Placental pericyte (primary cell): ENCODE measurements around the genes SLC25A40, SRI and GTPBP10.

DNA sequence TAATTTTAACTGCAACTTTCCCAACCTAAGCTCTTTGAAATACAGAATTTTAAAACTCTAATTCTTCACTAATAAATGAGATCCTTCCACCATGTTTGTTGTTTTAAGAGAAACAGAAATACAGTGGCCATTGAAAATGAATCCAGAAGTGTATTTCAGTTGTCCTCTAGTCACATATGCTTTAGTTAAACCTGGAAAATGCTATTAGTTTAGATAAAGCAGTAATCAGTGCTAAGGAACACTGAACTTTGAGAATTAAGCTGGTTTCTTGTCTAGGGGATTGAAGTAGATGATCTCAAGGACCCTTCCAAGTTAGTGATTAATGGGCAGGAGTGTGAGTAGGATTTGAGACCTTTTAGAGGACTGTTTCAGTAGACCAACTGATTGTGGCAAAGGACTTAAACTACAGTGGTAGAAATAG, 23.9 kb downstream of the DMTF1 start:
- CAGE, long polyA plus RNA, result no peak

DNA sequence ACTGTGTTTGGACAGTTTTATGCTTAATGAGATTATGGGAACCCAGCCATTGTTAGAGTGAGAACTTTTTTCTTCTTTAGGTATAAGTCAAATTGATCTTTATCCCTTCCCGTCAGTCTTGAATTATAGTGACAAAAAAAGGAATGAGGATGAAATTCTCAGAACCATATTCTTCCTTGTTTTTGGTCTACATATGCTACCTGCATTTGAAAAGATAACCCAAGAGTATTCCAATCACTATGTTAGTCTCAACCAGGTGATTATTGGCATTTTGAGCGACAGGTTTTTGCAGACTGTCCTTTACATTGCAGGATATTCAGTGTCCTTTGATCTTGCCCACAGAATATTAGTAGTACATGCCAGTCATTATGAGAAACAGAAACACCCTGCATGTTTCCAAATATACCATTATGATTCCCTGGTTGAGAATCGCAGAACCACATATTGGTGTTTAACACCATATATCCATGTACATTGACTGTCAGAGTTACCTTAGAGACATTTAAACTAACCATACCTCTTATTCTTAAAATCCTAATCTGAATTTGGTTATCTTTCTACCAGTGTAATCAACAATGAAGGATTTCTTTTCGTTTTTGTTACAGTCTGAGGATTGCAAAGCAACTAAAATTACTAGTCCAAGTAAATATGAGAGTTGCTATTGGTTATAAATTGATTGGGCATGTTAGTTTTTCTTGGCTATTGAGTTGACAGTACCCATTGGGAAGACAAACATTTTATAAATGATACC, 30.6 kb downstream of the TMEM243 start:
- CAGE, long polyA plus RNA, result no peak

DNA sequence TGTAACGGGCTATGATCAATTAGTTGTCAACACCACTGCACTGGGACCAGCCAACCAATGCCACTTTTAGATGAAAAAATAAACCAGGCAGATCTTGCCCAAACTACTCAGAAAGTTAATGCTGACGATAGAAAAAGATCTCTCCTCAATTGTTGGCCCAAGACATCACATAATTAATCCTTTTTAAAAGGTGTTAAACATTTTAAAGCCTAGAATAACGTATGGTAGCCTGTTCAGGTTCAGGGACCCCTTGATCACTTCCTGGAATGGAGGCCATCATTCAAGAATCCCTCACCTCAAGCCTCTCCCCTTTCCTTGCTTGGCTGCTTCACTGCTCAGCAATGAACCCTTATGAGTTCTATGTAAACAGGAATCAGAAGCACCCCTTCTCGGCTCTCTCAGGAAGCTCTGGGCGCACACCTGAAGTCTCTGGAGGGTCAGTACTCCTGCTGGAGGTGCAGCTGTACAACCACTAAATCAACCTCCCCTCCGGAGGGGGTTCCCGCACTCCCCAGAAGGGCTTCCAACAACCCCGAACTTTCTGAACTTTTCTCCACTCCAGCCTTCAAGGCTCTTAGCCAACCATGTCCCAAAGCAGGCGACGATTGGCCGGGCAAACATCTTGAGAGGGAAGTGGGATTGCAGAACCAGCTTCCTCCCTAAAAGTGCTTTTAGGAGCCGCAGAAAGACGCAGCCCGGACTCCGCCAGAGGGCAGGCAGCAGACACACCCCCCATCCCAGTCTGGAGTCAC, 695 bp downstream of the TMEM243 start:
- CAGE, long polyA plus RNA, result no peak

- CAGE, long polyA plus RNA, result no peak
These were observed 26.4 kb upstream of the CROT start for GRCh38 chr7:87318786-87319786.

GRCh38 chr7:87709142-87709526, 80.9 kb downstream of the RUNDC3B start:
- CAGE, long polyA plus RNA, result no peak

GRCh38 chr7:87876008-87876814, at the start of gene SLC25A40:
SLC25A40 (minus strand) TSS chr7:87876360.
- CAGE, long polyA plus RNA, result no peak

DNA sequence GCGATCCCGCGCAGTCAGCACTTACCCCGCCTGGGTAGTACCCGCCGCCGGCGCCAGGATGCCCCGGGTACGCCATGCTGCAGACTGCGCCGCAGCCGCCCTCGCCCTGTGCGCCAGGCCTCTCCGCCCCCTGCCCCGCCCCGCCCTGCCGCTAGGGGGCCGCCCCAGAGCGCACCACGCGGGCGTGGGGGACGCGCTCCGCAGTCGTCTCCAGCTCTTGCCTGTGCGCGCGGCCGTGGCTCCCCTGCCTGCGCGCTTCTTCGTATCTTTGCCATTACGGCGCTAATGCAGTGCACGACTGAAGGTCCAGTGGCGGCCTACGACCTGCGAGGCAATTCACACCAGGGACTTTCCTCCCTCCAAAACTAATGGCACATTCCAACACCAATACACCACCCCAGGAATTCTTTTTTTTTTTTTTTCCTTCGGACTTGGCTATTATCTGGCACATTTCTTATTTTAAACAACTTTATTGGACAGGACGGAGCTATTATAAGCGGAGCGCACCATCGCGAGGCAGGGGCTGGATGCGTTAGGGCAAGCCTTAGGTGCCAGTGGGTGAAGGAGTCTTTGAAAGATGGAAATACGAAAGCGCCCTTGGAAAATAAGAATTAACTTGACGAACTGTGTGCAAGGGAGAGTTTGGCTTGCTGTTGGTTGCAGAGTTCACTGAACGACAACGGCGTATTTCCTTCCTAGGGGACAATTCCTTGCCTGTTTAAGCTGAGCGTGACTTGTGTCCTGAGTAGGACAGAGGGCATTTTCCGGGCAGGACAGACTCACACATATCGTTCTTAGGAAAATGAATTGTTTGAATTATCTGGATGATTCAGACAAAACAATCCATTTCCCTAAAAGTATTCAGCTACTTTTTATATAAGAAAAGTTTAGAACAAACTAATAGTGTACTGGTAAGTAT, at the start of gene SRI:
SRI (minus strand) TSS at position 88 of the 919 bp plus-strand sequence.
- CAGE, long polyA plus RNA, result no peak

- CAGE, long polyA plus RNA, result no peak
These were observed 54.6 kb upstream of the STEAP4 start for GRCh38 chr7:88361272-88361650.

GRCh38 chr7:89839932-89840251, 314.4 kb upstream of the STEAP1 start:
- CAGE, long polyA plus RNA, result no peak

DNA sequence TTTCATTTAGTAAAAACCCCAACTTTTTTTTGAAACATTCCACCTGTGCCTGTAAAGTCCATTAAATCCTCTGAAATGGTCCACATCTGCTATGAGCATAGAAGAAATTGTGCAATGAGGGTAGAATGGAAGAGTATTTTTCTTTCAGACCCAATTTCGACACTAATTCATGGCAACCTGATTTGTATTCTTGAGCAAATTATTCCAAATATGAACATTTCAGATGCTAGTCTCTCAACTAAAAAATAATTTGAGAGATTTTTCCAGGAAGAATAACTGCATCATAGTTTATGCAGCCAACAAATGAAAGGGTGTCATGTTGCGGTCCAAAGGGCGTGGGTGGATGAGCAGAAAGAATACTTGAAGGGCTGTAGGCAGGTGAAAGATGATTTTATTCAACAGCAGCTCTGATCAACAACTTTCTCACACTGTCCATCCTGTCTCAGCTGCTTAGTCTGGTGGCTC, 11.3 kb downstream of the STEAP2 start:
- CAGE, long polyA plus RNA, result no peak

DNA sequence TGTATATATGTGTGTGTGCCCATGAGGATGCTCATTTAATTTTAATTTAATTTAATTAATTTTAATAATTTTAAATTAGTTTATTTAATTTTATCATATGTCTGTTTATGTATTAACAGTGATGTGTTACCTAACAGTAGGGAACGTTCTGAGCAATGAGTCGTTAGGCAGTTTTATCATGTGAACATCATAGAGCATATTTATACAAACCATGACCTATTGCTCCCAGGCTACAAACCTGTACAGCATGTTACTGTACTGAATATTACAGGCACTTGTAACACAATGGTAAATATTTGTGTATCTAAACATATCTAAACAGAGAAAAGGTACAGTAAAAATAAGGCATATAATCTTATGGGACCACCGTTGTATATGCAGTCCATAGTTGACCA, 13.7 kb upstream of the CFAP69 start:
- CAGE, long polyA plus RNA, result no peak

DNA sequence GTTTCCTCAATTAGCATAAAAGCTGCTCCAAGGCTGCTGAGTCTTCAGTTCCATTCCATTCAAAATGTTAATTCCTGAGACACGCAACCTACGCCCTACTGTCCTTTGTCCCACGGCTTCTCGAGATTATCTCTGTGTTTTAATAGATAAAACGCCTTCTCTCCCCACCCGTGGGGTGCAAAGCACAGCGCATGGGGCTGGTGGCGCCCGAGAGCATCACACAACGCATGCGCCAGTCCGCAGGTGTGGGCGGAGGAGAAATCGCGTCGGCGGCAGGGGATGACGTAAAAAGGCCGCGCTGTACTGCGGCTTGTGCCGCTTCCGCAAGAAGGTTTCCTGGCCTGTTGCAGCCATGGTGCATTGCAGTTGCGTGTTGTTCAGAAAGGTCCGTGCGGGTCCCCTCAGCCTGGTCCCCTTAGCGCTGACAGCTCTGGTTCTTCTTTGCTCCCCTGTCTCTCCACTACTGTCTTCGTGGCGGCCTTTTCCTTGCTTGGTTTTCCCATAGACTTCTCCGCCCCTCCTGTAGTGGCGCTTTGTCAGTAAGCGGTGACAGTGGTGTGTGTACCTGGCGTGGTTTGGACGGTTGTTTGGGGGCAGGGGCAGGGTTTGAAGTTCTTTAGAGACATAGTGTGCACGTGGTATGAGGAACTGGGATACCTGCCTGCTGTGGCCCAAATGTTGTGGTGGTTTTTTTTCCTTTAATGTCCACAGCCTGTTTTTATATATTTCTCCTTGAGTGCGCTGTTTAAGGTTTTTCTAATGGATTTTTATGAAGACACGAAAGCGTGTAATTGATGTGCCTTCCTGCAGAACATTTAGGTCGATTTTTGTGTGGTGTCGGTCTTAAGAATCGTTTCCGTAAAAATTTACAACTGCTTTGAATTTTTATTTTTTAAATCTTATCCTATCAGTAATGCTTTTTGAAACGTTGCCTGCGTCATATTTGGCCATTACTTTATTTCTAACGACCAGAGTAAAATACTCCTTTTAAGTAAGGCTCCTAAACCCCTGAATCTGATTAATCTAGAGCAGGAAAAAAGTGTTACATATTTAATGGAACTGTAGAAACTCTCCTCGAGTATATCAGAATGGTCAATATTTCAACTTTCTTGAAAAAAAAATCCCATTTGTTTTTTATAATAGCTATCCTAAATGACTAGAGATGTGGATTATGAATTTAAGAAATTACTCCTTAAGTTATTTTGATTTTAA, at the start of gene GTPBP10:
GTPBP10 (plus strand) TSS at position 327 of the 1,212 bp plus-strand sequence.
- CAGE, long polyA plus RNA, result no peak

DNA sequence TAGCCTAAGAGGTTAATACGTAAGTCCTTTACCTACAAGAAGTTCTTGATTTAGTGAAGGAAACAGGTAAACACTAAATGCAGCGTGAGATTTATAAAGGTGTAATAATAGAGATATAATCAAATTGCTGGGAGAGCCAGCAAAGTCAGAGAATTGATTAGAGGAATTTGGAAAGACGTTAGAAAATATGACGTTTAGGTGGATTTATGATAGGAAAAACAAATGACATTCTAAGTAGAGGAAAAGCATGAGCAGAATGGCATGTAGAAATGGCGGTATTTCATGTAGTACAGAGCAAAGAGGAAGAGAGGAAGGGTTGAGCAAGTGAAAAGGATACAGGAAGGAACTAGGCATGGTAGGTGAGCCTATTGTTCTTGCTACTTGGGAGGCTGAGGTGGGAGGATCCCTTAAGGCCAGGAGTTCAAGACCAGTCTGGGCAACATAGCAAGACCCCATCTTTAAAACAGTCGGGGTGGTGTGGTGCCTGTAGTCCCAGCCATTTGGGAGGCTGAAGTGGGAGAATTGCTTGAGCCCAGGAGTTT, 1.2 kb downstream of the GTPBP10 start:
- CAGE, long polyA plus RNA, result no peak

- CAGE, long polyA plus RNA, result no peak
These were observed 8.0 kb upstream of the PTTG1IP2 start for GRCh38 chr7:90461303-90461890.

GRCh38 chr7:91455301-91455944, 191.2 kb downstream of the FZD1 start:
- CAGE, long polyA plus RNA, result no peak

GRCh38 chr7:91875712-91876037, 4.8 kb downstream of the MTERF1 start:
- CAGE, long polyA plus RNA, result no peak

DNA sequence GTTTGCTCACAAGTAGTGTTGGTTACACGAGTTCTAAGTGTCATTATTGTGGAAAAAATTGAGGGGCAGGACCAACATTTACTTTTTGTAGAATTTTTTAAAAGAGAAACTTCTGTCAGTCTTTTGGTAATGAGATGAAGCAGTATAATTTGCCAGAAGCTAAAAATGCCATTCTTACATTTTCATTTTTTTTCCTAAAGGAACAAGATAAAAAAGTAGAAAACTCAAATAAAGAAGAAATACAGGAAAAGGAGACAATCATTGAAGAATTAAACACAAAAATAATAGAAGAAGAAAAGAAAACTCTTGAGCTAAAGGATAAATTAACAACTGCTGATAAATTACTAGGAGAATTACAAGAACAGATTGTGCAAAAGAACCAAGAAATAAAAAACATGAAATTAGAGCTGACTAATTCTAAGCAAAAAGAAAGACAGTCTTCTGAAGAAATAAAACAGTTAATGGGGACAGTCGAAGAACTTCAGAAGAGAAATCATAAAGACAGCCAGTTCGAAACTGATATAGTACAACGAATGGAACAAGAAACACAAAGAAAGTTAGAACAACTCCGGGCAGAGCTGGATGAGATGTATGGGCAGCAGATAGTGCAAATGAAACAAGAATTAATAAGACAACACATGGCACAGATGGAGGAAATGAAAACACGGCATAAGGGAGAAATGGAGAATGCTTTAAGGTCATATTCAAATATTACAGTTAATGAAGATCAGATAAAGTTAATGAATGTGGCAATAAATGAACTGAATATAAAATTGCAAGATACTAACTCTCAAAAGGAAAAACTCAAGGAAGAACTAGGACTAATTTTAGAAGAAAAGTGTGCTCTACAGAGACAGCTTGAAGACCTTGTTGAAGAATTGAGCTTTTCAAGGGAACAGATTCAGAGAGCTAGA, 60.2 kb downstream of the AKAP9 start:
- CAGE, long polyA plus RNA, result no peak

DNA sequence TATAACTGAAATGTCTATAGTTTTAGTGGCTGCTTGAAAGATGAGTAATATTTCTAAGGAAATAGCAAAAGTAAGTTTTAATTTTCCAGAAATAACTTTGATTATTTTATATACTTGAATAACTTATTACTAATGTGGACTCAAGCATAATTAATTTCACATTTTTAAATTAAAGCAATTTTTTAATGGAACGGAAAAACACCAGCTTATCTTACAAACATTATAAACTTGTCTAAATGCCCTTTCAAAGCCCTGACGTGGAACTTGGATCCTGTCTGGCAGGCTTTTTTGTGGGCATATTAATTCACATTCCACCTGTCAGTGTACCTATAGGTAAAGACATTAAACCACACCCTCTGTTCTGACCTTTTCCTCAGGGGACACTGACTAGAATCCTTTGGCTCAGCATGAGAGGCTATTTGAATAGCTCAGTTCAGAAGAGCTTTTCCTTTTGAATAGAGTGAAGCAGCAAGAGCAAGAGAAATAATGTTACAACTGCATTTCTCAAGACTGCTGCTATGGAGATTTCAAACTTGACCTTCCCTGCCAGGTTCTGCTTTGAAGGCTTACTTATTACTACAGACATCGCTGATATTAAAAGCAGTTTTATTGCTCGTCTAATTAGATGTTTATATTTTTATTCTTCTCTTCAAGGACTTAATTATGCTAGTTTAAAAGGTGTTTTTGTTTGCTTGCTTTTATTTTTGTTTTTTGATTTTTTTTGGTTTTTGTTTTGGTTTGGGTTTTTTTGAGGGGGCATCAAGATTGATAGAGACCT, 76.9 kb downstream of the CYP51A1 start:
- CAGE, long polyA plus RNA, result no peak

- CAGE, long polyA plus RNA, result no peak
These were observed 73.2 kb downstream of the CYP51A1 start for GRCh38 chr7:92061037-92061458.

- CAGE, long polyA plus RNA, result no peak
These were observed 69.2 kb downstream of the CYP51A1 start for GRCh38 chr7:92065058-92065551.